ENCODE measurements around the gene CLUL1.

DNA sequence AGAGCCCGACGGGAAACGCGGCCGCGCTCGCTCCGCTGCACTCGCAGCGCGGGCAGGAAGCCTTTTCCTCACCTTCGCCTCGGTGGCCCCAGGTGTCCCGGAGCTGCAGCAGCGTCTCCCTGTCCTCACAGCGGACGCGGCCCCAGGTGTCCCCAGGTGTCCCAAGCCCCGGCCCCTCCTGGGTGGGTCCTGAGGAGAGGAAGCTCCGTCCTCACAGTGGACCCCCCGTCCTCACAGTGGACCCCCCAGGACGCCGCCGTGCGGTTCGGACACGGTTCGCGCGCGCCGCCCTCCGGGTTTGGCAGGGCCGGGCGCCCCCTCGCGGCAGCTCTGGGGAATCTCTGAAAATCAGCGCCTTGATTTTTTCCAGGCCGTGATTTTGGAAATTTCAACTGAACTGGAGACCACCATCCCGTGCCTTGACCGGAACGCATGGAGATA is 23.8 kb upstream of the TUBB8B start:
- PRO-cap, 3 experiments, result no peak in any of the 3 experiments
- RAMPAGE, long total RNA, 4 experiments, result no peak in any of the 4 experiments
- RRBS, result no CpG with 5 or more reads among the region's 42 CpGs

DNA sequence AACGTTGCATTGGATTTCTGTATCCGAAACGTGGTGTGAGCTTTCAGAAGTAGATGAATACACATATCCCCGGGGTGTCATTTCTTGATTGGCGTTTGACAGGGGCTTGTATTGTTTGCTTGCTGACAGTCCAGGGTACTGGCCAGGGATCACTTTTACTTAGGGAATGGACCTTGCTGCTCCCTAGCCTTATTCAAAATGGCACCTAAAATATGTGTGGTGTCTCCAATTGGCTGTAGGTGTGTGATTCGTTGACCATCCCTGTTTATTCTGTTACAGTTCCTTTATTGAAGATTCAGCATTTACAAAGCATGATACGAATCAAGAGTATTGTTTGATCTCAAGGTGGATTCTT is 901 bp downstream of the USP14 start:
- PRO-cap, 3 experiments, result peak in 1 of 3 experiments; most common minus-strand start position 203 of the sequence (in 1)
- RAMPAGE, long total RNA, 4 experiments, result no peak in any of the 4 experiments
- RRBS, result no CpG with 5 or more reads among the region's 7 CpGs

DNA sequence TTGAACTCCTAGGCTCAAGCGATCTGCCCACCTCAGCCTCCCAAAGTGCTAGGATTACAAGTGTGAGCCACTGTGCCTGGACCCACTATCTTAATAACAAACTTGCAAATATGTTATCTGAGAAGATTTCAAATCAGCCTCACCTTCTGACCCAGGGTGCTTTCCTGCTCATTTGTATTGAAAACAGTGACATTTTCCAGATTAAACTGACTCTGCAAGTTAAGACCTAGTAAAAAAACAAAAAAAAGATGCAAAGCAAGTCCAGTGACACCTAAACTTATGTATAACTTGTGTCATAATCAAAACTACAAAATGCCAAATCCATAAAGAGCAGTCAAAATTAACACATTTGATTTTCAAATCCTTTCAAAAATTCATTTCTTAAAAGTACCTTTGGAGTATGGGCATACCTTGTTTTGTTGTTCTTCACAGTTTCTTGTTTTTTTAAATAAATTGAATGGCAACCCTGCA is 13.7 kb downstream of the THOC1 start:
- PRO-cap, 3 experiments, result no peak in any of the 3 experiments
- RAMPAGE, long total RNA, 4 experiments, result no peak in any of the 4 experiments
- RRBS, result no CpG with 5 or more reads among the region's 1 CpG

GRCh38 chr18:361980-362208 is 94.0 kb upstream of the THOC1 start:
- PRO-cap, 3 experiments, result no peak in any of the 3 experiments
- RAMPAGE, long total RNA, 4 experiments, result no peak in any of the 4 experiments
- RRBS, result no CpG with 5 or more reads among the region's 5 CpGs

- PRO-cap, 3 experiments, result peak in 2 of 3 experiments; most common minus-strand start chr18:596770 (in 2)
- RAMPAGE, long total RNA, 4 experiments, result start-site peak on the plus strand in 3 of 4 experiments, at chr18:596977-597053 at its widest, 5 to 33 reads per replicate
- RRBS, result 6% methylated on average over 18 of the region's 61 CpGs
These were observed at the start of gene CLUL1 for GRCh38 chr18:596667-597565. TSS of gene CLUL1 (plus strand) at chr18:596988.

DNA sequence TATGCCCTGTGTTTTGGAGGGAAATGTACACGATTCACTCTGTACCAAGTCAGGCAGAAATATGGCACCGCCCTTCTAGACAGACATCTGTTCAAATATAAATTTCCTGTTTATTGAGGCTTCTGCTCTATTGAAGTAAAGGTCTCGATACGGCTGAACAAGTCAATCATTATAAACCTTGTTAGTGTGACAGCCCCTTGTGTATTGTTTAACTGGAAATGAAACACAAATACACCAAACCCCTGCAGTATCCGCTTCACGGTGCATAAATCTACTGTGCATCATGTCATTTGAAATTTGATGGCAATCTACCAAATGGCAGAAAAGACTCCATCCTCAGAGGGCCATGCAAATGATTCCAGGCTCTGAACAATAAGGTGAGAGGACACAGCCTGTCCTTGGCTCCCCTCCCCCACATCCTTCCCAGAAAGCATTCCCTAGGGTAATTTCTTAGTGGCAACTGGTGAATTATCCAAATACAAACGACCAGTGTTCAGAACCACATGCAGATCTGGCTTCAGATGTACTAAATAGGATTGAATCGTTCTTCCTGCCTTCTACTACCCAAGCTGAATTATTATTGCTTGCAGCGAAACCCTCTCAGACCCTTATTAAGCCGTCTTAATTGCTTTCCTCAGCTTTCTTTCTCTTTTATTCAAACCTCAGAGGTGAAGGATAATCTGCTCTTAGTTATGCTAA is 80.6 kb downstream of the ADCYAP1 start:
- PRO-cap, 3 experiments, result no peak in any of the 3 experiments
- RAMPAGE, long total RNA, 4 experiments, result no peak in any of the 4 experiments
- RRBS, result no CpG with 5 or more reads among the region's 10 CpGs

DNA sequence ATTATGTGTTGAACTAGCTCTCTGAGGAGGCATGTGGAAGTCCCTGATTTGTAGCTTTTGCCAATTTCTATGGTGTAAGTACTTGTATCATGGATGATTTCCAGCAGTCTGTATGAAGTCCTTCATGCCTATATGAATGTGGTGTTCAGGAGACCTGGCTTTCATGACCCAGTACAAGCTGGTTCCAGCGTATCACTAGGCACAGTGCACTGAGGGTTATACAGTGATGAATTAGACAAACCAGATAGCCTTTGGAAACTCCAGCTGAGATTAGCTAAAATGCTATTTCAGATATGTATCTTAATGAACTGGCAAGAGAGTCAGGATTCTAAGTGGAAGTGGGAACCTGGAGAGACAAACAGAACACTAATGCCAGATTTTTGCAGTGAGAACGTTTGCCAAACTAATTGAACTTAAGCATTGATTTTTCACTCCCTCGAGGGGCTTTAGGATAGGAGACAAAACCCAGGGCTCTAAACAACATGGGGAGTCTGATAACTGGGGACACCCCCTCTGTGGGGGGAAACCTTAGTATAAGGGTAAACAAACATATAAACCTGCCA is 66.1 kb upstream of the EMILIN2 start:
- PRO-cap, 3 experiments, result no peak in any of the 3 experiments
- RAMPAGE, long total RNA, 4 experiments, result no peak in any of the 4 experiments
- RRBS, result no CpG with 5 or more reads among the region's 3 CpGs

GRCh38 chr18:2781346-2782153 is 65.3 kb upstream of the EMILIN2 start:
- PRO-cap, 3 experiments, result no peak in any of the 3 experiments
- RAMPAGE, long total RNA, 4 experiments, result no peak in any of the 4 experiments
- RRBS, result no CpG with 5 or more reads among the region's 3 CpGs

DNA sequence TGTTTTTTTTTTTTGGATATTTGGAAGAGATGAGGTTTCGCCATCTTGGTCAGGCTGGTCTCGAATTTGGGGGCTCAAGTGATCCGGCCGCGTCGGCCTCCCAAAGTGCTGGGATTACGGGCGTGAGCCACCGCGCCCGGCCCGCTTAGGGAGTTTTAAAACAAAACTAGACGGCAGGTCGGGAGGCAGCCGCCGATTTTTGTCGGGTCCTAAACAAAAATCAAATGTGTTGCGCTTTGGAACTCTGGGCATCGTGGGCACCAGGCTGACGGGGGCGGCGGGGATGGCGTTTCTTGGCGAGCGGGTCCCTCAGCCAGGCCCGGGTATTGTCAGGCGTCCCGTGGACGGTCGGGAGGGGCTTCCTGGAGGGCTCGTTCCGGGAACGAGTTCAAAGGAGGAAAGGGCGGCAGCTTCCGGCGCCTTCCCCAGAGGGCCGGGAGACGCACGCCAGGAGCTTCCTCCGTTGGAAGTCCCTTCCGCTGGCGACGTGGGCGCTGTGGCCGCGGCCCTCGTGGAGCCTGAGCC is 59.0 kb downstream of the EMILIN2 start:
- PRO-cap, 3 experiments, result peak in 3 of 3 experiments; most common plus-strand start position 428 of the sequence (in 3); most common minus-strand start position 328 of the sequence (in 3)
- RAMPAGE, long total RNA, 4 experiments, result no peak in any of the 4 experiments
- RRBS, result 29% methylated on average over 11 of the region's 47 CpGs

DNA sequence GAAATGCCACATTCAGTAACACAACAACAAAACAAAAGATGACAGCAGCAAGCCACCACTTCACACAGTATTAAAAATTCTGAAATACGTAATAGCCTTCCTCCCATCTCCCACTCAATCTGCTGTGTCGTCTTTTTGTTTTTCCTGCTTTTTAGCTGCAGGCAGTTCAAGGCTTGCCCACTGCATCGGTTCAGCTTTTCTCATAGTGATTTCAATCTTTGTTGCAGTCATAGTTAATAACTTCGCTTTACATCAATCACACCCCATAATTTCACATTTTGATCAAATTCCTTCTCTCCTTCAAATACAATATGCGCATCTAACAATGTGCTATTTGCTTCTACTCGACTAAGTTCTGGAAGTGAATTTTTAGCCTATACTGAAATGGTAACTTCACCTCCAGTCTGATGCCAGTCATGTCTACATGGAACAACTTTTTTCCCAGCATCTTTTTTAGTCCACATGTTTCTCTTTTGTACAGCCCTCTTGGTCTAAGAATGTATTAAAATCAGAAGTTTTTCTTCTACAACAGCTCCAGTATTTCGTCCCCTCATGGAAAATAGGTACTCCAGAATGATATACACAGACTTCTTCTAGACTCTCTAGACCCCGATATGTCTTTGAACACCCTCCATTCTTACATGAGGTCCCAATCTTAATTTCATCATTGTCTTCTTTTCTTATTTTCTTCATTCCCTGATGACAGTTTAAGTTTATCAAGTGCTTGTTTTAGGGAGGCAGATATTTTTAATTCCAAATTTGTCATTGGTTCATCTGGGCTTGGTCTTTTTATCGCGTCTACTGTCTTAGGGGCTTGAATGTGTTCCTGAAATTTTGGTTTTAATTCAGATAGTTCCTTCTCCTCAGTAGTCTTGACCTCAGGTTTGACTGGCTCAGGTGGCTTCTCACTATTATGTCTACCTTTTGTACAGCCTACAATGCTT is 67.2 kb downstream of the LPIN2 start:
- PRO-cap, 3 experiments, result no peak in any of the 3 experiments
- RAMPAGE, long total RNA, 4 experiments, result no peak in any of the 4 experiments
- RRBS, result no CpG with 5 or more reads among the region's 10 CpGs

GRCh38 chr18:2968075-2969210 is 44.5 kb downstream of the LPIN2 start:
- PRO-cap, 3 experiments, result no peak in any of the 3 experiments
- RAMPAGE, long total RNA, 4 experiments, result no peak in any of the 4 experiments
- RRBS, result no CpG with 5 or more reads among the region's 8 CpGs

DNA sequence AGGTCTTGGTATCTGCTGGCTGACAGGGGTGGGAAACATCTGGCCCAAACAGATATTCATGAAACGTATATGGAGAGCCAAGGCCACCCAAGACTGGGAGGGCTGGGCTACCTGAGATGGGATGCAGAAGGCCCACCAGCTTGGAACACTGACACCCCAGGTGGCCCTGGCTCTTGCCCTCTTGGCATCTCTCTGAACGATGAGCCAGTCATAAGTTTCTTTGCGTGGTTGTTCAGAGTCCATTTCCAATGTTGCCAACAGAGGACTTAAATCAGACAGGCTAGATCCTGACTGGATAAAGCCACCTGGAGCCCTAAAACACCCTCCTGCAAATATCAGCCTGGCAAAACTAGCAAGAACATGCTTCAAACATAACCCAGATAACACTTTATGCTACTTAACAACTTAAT is 42.6 kb downstream of the LPIN2 start:
- PRO-cap, 3 experiments, result no peak in any of the 3 experiments
- RAMPAGE, long total RNA, 4 experiments, result no peak in any of the 4 experiments
- RRBS, result no CpG with 5 or more reads among the region's 3 CpGs

DNA sequence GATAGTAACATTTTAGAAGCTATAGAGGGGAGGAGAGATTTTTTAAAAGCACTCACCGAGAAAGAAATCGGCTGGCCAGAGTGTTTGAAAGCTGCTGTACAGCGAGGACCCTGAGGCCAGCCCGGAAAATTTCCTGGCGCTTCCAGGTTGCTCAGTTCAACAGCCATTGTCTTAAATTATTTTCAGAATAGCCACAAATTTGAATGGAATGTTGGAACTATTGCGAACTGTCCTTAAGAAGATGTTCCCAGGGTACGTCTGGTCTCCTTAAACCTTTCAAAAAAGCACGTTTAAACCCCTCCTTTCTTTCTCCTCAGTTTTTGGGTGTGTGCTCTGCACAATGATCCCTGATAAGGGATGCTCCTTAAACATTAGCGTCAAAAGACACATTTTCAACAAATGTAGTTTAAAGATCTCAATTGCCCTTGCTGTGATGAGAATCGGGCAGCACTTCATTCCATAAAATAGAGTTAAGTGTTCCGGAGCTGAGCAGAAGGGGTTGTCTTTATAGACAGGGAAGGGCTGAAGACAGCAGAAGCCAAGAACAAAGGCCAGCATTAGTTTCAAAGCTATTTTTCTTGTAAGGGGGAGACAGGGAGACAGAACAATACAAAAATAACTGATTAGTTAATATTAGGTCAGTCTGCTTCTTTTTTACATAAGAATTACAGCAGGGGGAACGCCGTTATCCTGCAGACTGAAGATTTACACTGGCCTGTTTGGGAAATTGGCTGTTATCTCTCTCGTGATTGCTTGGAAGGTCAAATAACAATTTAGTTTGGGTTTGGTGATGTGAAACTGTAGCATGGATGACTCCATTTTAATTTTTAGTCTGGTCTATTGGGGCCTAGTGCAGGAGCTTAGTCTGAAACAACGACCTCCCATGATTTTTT is 14.6 kb upstream of the LPIN2 start:
- PRO-cap, 3 experiments, result no peak in any of the 3 experiments
- RAMPAGE, long total RNA, 4 experiments, result no peak in any of the 4 experiments
- RRBS, result no CpG with 5 or more reads among the region's 15 CpGs

- PRO-cap, 3 experiments, result no peak in any of the 3 experiments
- RAMPAGE, long total RNA, 4 experiments, result no peak in any of the 4 experiments
- RRBS, result no CpG with 5 or more reads among the region's 9 CpGs
These were observed 32.0 kb upstream of the LPIN2 start for GRCh38 chr18:3044864-3045497.

GRCh38 chr18:3062474-3062916 is 49.6 kb upstream of the LPIN2 start:
- PRO-cap, 3 experiments, result no peak in any of the 3 experiments
- RAMPAGE, long total RNA, 4 experiments, result no peak in any of the 4 experiments
- RRBS, result no CpG with 5 or more reads among the region's 6 CpGs

DNA sequence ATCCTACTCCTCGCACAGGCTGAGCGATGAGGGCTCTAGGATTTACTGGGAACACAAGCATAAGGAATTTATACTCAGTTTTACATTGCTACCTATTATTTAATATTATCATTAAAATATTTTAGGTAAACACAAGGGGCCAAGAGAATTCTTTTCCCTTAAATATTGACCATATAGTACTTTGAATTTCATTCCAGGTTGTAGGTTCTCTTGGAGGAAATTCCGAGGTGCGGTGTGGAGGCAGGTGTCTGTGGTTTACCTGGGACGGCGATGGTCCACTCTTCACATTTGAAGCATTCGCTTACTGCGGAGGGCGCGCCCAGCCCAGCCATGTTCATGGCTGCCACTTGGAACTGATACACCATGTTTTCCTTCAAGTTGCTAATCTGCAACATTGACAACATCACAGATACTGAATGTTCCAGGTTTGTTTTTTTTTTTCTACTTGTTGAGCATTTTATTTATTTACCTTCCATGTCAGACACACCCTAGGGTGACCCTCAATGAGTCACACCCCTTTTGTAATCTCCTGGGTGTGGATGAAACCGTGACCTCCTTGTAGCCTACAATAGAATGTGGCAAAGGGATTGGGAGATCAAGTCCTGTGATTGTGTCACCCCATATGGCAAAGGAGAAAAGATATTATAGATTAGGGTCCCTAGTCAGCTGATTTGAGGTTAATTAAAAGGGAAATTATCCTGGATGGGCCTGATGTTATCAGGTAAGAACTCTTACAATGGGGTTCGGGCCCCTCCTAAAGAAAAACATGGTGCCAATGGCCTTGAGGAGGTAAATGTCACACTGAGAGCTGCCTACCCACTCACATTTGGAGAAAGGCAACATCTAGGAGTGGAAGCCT is 99.9 kb downstream of the MYOM1 start:
- PRO-cap, 3 experiments, result no peak in any of the 3 experiments
- RAMPAGE, long total RNA, 4 experiments, result no peak in any of the 4 experiments
- RRBS, result no CpG with 5 or more reads among the region's 12 CpGs

- PRO-cap, 3 experiments, result no peak in any of the 3 experiments
- RAMPAGE, long total RNA, 4 experiments, result no peak in any of the 4 experiments
- RRBS, result no CpG with 5 or more reads among the region's 2 CpGs
These were observed 12.1 kb downstream of the MYOM1 start for GRCh38 chr18:3207572-3208188.

DNA sequence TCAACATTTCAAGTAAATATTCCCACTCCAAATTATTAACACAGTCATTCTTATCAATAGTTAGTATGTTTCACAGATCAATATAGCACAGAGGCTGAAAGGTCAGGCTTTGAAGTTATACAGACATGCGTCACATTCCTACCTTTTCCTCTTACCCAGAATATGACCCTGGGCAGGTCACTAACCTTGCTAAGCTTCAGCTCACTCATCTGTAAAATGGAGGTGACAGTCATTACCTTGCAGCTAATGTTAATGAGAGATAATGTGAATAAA is 13.8 kb upstream of the MYL12A start:
- PRO-cap, 3 experiments, result no peak in any of the 3 experiments
- RAMPAGE, long total RNA, 4 experiments, result no peak in any of the 4 experiments
- RRBS, result no CpG with 5 or more reads among the region's 1 CpG

DNA sequence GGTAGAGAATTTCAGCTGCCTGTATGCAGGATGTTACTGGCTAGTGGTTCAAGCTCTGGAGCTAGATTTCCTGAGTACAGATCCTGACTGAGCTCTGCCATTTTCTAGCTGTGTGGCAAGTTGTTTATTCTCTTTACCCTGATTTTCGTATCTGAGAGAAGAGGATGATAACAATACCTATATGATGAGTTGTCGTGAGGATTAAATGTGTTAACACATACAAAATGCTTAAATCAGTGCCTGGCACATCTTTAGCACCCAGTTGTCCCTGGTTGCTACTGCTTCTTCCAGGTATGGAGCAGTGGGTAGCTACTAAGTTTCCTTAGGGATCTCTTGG is 1.8 kb downstream of the MYL12B start:
- PRO-cap, 3 experiments, result no peak in any of the 3 experiments
- RAMPAGE, long total RNA, 4 experiments, result no peak in any of the 4 experiments
- RRBS, result no CpG with 5 or more reads among the region's 2 CpGs

- PRO-cap, 3 experiments, result no peak in any of the 3 experiments
- RAMPAGE, long total RNA, 4 experiments, result no peak in any of the 4 experiments
- RRBS, result no CpG with 5 or more reads among the region's 5 CpGs
These were observed 48.3 kb upstream of the TGIF1 start for GRCh38 chr18:3401575-3402252.

All from adrenal gland (tissue), 7 donors.